ENCODE results near the genes ZBTB26, RABGAP1 and CRB2.

DNA sequence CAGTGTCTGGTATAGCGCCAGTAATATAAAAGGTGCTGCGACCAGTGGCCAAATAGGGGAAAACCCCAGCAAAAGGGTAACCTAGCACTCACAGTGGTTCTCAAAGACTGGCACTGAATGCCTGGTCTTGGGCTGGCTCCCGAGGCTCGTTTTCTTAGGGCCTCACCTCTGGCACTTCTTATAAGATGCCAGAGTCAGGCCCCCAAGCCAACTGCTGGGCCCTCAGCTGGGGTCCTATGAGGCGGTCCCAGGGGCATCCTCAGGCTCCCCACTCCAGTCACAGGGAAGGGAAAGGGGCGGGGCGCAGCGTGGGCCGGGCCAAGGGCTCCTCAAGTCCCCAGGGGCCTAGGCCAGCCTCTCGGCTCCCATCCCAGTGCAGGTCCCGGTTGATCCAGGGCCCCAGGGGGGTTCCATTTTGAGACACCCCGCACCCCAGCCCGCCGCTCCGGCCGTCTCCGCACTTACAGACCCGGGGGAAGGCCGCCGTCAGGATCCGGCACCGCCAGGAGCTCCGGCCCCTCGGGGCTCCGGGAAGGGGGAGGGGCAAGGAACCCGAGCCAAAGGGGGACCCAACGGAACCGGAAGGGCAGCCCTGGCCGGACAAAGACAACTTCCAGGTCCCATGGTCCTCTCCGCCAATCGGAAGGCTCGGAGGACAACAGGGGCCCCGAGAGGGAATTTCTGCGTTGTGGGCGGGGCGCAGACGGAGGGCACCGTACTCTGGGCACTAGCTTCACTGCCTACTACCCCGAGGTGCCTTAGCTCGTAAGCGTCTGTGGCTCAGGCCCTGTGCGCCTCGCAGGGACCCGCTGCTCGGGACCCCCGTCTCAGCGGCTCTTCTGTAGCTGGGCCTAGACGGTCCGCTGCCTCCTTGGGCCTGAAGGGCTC, at the start of gene ZBTB26:
Gene ZBTB26 (minus strand): TSS at position 541 of the 888 bp plus-strand sequence.
- PRO-cap: bidirectional peak, plus-strand start at position 356 of the sequence, minus-strand start at position 238 of the sequence; bidirectional peak, plus-strand start at position 743 of the sequence, minus-strand start at position 521 of the sequence

DNA sequence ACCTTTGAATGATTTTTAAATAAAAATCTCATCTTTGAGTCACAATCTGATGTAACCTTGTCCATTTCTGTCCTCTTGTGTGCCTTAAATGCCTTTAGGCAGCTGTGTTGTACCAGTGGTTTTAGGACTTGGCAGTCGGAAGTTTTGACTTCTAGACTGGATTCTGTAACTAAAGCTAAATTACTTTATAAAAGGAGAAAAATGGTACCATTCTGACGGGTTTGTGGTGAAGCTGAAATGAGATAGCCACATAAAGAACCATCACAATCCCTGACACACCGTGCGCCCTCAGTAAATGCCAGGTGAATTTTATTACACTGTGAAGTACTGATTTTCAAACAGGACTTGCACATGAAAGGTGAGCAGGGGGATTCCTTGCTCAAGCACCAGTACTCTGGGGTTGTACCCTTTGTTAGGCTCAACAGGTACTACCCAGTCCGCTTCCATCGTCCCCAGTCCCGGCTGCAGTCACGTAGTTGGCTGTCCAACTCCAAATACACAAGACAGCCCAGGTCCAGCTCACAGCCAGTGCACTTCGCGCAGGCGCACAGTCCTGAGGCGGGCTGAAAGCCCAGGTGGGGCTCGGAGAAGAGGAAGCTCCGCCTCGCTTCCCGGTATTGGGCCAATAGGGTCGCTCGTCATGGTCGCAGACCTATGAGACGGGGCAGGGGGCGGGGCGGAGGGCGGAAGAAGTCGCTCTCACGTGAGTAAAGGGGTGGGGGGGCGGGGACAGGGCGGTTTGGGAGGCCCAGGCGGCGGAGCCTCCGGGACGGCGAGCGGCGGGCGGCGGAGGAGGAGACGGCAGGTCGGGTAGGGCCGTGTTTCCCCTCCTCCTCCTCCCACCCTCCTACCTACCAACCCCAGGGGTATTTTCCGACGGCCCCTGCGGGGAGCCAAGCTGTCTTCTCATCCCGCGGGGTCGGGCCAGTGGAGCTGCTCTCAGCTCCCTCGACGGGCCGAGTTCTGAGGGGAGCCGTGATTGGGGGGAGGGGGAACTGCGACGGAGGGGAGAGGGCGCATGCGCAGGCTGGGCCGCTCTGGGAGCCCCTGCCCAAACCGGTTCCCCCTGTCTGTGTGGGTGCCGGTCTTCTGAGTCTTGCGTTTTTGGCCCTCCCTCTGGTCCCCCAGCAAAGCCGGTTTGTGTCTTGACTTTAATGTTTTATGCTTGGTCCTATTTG, at the start of gene RABGAP1:
Gene RABGAP1 (plus strand): TSS at position 737 of the 1,178 bp plus-strand sequence.
- PRO-cap: bidirectional peak, plus-strand start at position 737 of the sequence, minus-strand start at position 498 of the sequence; bidirectional peak, plus-strand start at position 1,019 of the sequence, minus-strand start at position 965 of the sequence

GRCh38 chr9:122959911-122960280, 19.1 kb downstream of the RABGAP1 start:
- PRO-cap: no peak

DNA sequence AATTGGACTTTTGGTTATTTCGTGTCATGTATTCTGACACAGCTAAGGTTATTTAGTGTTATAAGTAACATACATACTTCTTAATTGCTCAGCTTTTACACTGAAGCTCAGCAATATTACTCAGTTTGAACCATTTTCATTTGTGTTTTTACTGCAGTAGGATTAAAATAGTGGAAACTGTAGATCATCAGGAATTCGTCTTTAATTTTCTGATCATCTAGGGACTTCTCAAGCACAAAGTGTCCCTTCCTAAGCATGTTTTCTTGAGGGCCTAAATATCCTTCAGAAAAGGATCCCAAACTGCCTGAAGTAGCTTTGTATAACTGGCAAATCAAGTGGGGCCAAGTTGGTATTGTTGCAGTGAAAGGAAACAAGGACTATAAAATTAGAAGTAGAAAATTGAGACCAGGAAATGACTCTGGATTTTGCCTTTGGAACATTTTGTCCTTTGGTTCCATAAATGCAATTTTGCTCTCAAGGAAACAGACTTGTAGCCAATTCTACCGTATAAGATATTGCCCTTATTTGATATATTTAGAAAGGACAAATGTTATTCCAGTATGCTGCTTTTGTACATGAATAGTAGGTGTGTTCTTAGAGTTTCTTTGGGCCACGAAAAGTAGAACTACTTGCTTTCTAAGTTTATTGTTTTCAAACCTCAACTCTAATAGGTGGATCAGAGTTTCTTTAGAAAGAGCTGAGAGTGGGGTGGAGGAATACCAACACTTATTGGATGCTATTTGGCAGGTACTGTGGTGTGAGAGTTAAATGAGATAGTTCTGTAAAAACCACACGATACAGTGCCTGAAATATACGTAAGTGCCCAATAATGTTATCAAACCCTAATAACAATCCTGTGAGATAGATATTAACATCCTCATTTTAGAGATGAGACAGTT, 34.4 kb downstream of the RABGAP1 start:
- PRO-cap: no peak

DNA sequence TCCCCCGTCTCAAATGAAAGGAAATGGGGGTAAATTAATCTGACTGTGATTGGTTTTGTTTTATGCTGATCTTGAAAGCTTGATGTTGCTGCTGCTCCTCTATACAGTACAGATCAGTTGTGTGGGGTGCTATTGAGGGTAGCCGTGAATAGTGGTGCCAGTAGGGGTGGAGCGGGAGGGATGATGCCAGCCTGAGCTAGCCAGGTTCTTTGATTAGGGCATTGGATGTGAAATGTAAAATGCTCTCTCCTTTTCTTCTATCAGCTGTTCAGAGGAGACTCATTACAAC, 384 bp downstream of the GPR21 start:
- PRO-cap: no peak

GRCh38 chr9:123036692-123037415, 3.4 kb downstream of the GPR21 start:
- PRO-cap: no peak

DNA sequence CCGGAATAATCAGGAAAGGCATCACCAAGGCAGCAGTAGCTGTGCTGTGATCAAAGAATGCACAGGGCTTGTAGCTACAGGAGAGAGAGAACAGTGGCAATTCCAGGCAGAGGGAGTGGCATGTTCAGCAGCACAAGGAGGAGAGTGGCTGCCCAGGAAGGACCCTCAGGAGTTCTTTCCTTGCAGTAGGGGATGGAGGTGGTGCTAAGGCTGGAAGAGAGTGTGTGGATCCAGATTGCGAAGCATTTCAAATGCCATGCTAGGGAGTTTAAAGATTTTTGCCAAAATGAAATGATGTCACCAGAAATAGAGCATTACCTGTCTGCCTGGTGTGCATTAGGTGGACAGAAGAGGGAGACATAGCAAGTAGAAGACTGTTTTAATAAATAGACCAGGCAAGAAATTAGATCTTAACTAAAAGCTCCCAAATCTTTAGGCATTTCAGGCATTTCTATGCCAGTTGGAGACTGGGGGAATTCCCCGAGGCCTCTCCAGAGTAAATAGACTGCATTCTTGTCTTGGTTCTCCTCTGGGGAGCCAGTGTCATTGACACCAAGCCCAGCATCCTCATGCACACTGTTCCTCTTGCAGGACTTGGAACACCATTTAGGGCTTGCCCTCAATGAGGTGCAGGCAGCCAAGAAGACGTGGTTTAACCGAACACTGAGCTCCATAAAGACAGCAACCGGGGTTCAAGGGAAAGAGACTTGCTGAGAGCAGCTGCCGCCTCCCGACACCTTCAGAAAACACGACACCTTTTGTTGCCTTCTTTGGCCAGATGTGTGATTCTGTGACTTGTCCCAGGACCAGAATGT, 69.2 kb downstream of the GPR21 start:
- PRO-cap: no peak

DNA sequence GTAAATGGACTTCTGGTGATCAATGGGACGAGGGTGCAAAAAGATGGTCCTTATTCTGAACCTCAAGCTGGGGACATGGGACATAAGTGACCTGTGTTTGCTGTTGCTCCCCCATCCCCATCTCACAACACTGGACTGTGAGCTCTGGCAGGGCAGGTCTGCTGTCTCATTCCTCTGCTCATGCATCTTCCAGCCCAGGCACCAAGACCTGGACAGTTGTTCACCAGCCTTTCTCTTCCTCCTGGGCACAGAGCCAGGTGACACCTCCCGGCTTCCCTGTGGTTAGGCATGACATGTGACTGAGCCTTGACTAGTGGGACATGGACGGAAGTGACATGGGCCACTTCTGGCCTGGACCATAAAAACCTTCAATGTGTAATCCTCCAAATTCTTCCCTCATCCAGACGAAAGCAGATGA, 26.8 kb upstream of the CRB2 start:
- PRO-cap: no peak

DNA sequence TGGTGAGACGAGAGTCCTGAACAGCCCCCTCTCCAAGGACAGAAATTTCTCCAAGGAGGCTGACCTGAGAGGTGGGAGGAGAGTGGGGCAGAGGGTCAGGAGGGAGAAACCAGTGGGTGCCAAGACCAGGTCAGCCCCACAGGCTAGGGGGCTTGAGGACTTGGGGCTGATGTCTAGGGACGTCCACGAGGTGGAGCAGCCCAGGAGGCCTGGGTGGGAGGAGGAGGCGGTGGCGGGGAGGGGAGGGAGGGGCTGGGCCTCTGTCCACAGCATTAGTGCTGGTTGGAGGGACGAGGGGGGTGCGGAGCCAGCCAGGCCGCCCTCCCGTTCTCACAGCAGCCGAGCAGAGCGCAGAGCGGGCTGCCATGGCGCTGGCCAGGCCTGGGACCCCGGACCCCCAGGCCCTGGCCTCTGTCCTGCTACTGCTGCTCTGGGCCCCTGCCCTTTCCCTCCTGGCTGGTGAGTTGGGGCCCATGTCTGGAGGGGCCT, at the start of gene CRB2:
Gene CRB2 (plus strand): TSS at position 302 of the 489 bp plus-strand sequence.
- PRO-cap: no peak

- PRO-cap: no peak
Observed at GRCh38 chr9:123360145-123360724, 4.2 kb downstream of the CRB2 start.

DNA sequence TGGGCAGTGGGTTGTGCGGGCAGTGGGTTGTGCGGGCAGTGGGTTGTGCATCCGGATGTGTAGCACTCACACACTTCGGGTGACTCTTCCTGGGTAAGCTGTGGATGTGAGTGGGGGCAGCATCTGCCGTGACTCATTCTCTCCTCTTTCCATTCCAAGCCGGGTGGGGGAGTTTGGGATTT, 8.2 kb downstream of the CRB2 start:
- PRO-cap: no peak

GRCh38 chr9:123377260-123377738, 21.3 kb downstream of the CRB2 start:
- PRO-cap: no peak

GRCh38 chr9:123816571-123817134, 113.3 kb downstream of the DENND1A start:
- PRO-cap: no peak

DNA sequence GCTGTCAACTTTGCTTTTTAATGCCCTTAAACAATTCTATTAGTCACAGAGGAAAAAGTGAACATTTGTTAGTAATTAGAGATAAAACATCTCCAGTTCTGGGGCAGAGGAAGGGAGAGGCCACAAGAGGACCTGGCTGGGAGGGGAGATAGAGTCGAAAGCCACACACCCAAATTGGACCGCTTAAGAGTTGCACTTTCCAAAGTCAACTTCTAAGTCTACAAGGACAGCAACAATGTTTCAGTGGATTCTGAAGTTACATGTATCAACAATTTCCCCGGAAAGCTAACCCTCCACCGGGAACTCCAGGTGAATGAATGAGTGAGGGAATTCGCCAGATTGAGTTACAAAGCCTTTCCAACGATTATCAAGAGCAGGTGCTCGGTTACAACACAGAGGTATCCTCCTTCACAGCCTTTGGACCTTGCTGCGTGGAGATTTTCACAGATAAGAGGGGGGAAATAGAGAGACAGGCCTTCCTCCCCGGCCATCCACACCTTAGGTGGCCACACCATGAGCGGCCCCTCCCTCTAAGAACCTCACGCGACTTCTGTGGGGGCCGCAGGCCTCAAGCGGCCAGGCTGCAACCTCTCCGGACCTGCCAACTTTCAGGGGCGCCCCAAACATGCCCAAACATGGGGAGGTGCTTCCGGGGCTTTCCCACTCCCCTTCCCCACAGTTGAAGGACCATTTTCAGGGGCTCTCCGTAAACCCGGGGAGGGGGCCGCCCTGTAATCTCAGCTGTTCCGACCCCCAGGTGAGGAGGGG, 838 bp downstream of the DENND1A start:
- PRO-cap: no peak

DNA sequence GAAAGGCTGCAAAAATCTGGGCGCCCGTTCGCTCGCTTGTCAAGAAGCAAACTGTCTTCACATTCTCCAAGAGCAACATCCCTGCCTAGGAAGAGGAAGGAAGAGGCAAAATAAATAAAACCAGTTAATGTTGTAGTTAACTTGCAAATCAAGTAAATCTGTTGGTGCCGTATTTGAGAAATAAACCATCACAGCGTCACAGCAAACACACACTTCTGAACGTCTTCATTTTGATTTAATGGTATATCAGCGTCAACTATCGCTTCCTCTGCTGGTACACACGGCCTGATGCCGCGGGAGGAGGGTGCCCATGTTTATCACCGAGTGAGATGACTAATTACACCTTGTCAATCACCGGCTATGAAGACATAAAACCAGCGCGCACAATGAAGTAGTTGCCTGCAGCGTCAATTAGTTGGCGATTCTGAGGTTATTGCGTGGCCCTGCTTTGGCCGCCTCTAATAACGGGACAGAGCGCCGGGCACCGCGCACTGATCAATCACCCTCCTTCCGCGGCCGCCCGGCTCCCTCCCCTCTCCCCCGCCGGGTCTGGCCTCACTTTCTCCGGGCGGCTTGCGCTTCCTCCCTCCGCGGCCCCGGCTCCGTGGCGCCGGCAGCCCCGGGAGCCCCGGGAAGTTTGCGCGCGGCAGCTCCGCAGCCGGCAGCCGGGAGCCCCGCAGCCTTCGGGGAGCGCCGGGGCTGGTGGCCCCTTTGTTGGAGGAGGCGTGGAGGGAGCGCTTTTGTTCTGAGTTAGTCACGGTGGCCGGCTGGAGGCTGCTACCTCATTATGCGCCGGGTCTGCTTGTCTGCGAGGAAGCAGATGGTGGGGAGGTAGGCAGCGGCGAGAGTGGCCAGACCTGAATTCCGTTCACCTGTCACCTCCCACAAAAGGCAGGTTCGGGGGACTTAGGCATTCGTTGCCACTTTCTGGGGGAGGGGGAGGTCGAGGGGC, 3.3 kb upstream of the LHX2 start:
- PRO-cap: no peak

- PRO-cap: no peak
Observed at GRCh38 chr9:124045001-124045457, 33.5 kb downstream of the LHX2 start.

DNA sequence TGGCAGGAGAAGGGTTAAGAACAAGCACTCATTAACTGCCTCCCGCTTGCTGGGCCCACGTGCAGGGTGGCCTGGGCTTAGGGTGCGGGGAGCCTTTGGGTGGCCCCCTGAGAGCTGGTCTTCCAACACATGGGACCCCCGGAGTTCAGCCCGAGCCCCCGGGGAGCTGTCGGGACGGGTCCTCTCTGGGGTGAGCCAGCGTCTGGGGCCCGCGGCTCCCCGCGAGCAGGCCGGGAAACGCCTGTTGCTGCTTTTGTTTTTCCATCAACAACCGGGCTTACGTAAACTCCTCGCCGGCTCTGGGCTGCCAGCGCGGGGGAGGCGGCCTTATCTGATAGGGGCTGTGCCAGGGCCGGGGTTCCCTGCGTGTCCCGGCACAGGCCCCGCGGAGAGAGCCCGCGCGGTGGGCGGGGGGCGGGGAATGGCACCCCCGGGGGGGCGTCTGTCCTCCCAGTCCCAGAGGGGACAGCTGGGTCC, 33.9 kb downstream of the LHX2 start:
- PRO-cap: bidirectional peak, plus-strand start at position 330 of the sequence, minus-strand start at position 301 of the sequence

- PRO-cap: no peak
Observed at GRCh38 chr9:124125647-124126144, 114.1 kb downstream of the LHX2 start.

GRCh38 chr9:124202397-124203030, 55.2 kb upstream of the NEK6 start:
- PRO-cap: no peak

DNA sequence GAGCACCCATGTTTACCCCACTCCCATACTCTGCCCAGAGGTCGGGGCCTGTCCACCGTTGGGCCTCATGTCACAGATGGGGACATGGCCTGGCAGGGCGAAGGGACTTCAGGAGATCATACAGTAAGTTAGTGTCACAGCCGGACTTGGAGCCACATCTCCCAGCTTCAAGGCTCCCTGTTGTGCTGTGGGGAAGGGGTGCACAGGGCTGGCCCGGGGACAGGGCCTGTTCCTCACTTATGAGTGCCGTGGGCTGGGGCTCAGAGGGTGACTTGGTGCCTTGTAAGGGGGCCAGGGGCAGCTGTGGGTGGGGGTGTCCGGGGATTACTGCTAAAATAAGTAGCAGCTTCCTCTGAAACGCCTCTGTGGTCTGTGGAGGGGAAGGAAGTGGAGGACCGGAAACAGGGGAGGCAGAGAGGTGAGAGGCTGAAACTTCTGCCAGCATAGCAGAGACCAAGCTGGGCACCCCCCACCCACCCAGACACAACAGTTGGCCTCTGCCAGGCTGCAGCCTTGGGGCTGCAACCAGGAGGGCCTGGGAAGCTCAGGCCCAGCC, 41.2 kb upstream of the NEK6 start:
- PRO-cap: no peak